ENCODE results near the genes AKR1C3, AKR1C4 and UCN3.

DNA sequence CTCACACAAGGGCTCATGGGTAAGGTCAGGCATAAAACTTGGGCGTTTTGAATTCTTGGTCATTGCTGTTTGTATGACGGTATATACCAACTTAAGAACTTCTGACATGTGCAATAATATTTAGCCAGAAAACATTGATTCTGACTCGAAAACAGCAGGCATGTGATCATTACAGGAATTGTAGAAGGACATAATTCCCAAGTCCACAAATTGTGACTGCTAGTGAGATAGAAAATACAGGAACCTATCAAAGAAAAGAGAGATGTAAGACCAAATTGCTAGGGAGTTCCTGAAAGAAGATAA lies 202.5 kb upstream of the AKR1E2 start:
- PRO-cap, 2 experiments: peak in 1 of 2 experiments; most common minus-strand start position 56 of the sequence (in 1)

- PRO-cap, 2 experiments: peak in 2 of 2 experiments; most common plus-strand start chr10:4663414 (in 2); most common minus-strand start chr10:4663172 (in 1)
These were observed 162.7 kb upstream of the AKR1E2 start for GRCh38 chr10:4662899-4664133.

- PRO-cap, 2 experiments: no peak in any of the 2 experiments
These were observed 25.8 kb downstream of the AKR1E2 start for GRCh38 chr10:4851653-4852435.

DNA sequence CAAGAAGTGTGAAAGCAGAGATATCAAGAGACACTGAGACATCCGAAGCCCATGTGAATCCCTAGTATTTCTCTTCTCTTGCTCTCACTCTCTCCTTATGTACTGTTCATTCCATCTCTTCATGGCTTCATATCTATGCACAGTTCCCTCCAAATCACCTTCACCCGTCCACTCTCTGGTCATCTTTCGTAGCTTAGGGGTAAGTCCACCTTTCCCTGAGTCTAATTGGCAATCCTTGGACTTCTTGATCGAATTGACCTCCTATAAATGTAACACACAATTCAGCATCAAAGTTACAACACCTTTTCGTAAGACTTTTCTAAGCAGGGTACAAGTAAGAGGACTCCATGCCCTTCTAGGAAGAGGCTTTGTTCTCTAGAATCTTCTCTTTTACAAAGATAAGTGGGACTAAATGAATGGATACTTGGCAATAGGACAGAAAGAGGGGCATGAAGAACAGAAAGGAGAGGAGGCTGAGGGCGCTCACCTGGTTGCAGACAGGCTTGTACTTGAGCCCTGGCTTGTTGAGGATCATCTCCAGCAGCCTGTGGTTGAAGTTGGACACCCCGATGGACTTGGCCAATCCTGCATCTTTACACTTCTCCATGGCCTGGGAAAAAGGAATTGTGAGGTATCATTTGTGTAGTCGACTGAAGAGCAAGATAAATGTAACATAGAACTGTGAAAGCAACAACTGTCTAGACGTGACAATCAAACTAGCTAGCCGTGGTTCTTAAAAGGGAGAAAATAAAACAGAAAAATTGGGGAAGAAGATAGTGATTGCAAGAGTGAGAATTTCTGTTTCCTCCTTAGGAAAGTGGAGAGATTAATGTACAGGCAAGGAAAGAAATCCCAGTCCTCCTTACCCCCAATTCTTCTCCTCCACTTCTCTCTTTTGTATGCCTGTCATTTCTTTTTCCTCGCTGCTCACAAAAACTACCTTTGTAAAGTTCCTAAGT lies 5.2 kb downstream of the AKR1C2 start:
- PRO-cap, 2 experiments: no peak in any of the 2 experiments

DNA sequence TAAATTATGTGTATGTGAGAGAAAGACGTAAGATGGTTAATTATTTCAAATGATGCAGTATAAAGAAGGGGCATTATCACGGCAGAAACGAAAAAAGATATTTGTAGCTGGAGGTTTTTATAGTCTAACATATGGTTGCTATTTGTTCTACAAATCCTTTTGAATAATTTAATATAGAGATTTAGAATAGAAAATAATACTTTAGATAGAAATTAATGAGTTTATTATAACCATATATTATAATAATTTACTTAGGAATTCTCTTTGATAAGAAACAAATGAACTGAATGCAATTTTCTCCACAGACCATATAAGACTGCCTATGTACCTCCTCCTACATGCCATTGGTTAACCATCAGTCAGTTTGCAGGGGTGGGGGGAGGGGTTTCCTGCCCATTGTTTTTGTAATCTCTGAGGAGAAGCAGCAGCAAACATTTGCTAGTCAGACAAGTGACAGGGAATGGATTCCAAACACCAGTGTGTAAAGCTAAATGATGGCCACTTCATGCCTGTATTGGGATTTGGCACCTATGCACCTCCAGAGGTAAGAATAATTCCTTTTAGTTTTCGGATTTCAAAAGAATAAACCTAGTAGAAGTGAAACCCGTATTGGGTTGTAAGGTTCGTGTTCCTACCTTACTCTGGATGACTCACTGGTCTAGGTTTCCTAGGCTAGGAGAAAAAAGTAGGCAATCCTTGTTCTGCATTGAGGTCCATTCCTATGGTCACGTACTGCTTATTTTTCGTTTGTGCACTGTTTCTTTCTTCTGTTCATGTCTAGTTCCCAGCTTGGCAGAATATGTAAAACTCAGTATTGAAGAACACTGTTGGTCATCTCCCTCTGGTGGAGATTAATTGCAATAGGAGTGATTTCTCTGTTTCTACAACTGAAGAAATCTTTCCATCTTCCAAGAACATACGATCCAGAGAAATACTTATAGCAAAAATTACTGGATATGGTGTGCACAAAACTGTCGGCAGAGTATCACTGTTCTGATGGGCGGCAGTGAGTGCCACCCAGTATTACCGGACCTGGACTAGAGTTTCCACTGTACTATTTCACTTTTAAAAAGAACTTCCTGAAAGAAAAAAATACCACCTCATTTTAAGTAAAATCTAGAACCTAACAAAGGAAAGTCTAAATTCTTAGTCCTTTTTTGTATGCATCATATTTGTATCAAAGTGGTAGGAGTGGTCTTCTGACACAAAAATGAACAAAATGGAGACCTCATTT lies at the start of gene AKR1C3:
TSS of gene AKR1C3 (plus strand) at position 430 of the 1,234 bp plus-strand sequence.
- PRO-cap, 2 experiments: peak in 1 of 2 experiments; most common plus-strand start position 445 of the sequence (in 1); most common minus-strand start position 318 of the sequence (in 1)

- PRO-cap, 2 experiments: no peak in any of the 2 experiments
These were observed at the start of gene AKR1C4 for GRCh38 chr10:5196482-5197223. AKR1C4 (plus strand) TSS chr10:5196837.

DNA sequence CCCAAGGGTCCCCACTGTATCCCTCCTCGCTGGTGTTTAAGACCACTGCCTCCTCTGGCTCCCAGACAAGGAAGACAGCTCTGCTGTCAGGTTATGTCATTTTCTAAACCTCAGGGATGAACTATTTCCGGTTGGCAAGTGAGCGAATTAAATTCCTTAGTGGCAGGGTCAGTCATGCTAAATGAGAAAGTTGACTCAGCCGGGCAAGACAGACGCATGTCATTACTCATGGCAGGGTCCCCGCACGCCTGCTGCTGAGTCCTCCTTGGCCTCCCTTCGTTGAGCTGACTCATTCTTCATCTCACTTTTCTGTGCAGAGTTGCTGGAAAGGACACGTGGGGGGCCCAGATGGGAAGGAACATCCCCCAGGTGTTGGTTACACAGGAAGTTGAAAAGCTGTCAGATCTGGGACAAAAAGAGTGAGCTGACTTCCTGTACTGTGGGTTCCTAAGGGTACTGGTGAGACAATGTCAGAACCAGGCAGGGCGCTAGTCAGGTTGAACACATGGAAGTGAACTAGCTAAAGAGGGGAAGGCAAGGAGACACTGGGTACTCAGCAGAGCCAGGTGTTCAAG lies 47.1 kb upstream of the UCN3 start:
- PRO-cap, 2 experiments: no peak in any of the 2 experiments

GRCh38 chr10:5364689-5365277 lies at the start of gene UCN3:
UCN3 (plus strand) TSS chr10:5364966.
- PRO-cap, 2 experiments: no peak in any of the 2 experiments

GRCh38 chr10:5407122-5407565 lies 2.5 kb upstream of the TUBAL3 start:
- PRO-cap, 2 experiments: no peak in any of the 2 experiments

DNA sequence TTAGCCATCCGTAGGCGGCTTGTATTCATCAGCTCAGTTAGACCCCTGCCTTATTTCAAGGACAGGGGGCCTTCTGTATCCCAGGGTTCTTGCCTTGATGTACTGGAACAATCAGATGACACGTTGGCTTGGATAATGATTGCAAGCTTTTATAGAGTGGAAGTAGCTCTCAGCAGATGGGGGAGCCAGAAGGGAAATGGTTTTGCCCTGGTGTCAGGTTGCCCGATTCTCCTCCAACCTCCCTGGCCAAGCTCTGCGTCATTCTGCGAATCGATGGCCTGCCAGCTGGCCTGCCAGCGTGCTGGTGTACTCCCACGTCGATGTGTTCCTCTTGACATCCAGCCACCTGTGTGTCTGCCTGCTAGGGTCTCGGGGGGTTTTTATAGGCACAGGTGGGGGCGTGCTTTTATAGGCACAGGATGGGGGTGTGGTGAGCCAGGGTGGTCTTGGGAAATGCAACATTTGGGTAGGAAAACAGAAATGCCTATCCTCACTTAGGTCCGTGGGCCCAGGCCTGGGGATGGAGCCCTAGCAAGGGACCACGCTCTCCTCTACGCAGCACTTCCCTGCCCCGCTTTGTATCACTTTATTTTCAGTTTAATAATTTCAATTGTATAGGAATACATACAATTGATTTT lies 4.6 kb downstream of the NET1 start:
- PRO-cap, 2 experiments: no peak in any of the 2 experiments

DNA sequence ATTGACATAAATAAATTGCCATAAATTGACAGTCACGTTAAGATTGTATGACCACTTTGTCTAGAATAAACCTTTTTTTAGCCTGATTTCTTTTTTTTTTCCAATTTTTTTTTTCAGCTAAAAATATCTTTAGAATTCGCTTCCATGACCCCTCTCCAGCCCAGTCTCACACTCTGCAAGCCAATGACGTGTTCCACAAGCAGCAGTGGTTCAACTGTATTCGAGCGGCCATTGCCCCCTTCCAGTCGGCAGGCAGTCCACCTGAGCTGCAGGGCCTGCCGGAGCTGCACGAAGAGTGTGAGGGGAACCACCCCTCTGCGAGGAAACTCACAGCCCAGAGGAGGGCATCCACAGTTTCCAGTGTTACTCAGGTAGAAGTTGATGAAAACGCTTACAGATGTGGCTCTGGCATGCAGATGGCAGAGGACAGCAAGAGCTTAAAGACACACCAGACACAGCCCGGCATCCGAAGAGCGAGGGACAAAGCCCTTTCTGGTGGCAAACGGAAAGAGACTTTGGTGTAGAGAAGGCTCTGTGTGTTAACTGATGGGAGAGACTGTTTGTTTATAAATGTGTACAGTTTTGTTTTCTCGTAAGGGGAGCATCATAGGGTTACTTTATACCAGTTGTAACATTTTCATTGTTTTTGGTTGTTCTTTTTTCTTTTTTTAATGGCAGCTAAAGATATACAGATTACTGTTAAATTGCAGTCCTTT lies 42.7 kb downstream of the CALML5 start:
- PRO-cap, 2 experiments: no peak in any of the 2 experiments

GRCh38 chr10:5462076-5462852 lies 37.1 kb downstream of the CALML5 start:
- PRO-cap, 2 experiments: no peak in any of the 2 experiments

DNA sequence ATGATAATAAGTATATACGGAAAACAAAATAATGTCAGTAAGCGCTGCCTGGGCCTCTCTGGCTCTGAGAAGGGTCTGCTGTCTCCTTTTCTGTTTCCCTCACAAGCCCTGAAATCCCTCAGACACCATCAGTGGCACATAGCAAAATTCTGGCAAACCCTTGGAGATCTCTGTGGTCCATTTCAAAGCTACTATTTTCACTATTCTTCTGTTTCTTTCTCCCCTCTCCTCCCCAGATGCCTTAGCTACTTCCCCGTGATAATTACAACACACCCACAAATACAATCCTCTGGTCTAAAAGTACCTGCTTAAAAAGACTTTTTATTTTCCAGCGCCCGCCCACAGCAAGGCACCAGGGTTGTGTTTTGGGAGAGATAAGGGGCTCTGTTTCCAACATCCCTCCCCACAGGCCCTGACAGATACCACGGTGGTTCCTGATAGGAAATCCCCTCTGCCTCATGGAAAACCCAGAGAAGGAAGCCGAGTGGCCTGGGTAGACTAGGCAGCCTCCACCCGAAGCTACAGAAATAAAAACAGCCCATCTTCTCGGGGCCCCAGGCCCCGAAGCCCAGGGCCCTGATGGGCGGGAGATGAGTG lies 19.9 kb downstream of the CALML5 start:
- PRO-cap, 2 experiments: no peak in any of the 2 experiments

- PRO-cap, 2 experiments: no peak in any of the 2 experiments
These were observed 4.2 kb upstream of the CALML5 start for GRCh38 chr10:5503436-5504038.

GRCh38 chr10:5529597-5530121 lies 4.9 kb downstream of the CALML3 start:
- PRO-cap, 2 experiments: no peak in any of the 2 experiments

GRCh38 chr10:5545771-5546328 lies 21.1 kb downstream of the CALML3 start:
- PRO-cap, 2 experiments: no peak in any of the 2 experiments

DNA sequence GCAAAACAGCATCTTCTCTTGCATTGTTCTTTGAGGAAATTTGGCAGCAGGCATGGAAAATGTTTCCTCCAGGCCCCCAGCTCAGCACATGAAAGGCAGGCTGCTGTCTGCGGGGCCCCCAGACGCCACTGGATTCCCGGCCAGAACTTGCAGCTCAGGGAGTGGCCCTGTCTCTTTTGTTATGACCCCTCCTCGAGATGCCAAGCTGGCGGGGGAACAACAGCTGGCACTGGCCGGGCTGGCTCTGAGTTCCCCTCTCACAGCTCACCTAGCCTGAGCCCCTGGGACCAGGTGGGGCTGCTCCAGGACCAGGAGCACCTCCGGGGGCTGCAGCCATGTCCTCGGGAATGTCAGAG lies 62.6 kb downstream of the CALML3 start:
- PRO-cap, 2 experiments: no peak in any of the 2 experiments

DNA sequence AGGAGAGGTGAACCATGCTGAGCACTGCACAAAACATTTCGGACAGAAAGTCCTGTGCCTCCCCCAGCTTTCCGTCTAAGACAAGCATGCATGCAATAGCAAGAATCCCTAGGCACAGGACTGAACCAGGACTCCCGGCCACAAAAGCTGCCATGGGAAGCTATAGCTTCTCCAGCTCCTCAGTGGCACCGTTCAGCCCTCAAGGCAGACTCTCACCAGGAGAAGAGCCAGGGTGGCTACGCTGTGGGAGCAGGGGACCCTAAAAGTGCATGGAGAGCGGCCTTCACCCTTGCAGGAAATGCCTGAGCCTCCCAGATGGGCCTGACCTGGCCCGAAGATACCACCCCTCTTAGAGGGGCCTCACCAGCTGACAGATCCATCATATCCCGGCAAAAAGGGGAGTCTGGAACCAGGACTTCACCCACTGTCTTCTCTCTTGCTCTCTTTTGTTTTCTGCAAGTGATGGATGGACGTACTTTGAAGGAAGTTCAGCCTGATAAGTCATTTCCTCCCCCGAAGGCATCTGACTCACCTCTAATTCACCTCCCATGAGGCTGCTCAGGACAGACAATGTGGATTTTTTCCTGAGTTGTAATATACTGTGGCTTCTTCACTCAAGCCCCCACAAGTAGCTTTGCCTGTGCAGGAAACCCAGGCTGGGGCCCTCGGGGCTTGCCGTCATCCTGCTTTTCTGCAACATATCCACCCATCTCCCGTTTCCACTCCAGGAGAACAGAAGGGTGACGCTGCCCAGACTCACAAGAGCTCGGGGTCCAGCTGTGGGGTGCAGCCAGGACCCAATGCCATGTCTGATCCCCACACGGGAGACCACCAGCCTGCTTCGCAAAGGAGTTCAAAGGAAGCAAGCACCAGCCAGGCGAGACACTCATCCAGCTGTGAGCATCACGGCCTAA lies 70.5 kb downstream of the ASB13 start:
- PRO-cap, 2 experiments: no peak in any of the 2 experiments

- PRO-cap, 2 experiments: no peak in any of the 2 experiments
These were observed 54.6 kb downstream of the ASB13 start for GRCh38 chr10:5611834-5612198.

- PRO-cap, 2 experiments: no peak in any of the 2 experiments
These were observed 12.1 kb downstream of the ASB13 start for GRCh38 chr10:5654270-5654746.

All from Metastatic Liver Carcinoma in the Lung (tissue), 2 donors.